Bronchial epithelial cell (primary cell): ENCODE results near the gene TAAR6.

- RRBS, 2 experiments = no CpG with 5 or more reads among the region's 5 CpGs
Measured at GRCh38 chr6:129671733-129672132, 38.2 kb downstream of the ARHGAP18 start.

- RRBS, 2 experiments = no CpG with 5 or more reads among the region's 4 CpGs
Measured at GRCh38 chr6:129748169-129748773, 38.3 kb upstream of the ARHGAP18 start.

DNA sequence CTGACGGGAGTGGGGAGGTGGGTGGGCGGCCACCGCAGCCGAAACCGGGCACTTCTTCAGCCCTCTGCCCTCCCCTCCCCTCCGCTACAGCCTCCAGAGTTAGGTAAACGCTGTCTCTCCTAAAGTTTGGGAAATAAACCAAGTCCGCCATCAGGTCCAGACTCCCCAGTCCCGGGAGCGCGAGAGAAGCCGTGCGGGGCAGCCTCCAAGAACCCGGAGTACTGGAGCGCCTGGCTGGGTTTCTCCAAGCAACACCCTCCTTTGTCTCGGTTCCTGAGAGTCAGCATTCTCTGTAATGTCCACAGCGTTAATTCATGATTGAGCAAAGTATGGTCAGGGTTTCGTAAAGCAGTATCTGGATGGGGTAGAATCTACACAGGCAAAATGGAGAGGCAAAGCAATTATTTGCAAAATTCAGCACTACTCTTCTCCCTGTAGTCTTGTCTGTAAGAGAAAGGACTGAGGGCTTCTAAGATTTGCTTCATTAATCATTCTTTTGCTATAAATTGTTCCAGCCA lies 787 bp downstream of the TMEM200A start:
- RRBS, 2 experiments = 2 to 3% methylated on average over 10 of the region's 18 CpGs

DNA sequence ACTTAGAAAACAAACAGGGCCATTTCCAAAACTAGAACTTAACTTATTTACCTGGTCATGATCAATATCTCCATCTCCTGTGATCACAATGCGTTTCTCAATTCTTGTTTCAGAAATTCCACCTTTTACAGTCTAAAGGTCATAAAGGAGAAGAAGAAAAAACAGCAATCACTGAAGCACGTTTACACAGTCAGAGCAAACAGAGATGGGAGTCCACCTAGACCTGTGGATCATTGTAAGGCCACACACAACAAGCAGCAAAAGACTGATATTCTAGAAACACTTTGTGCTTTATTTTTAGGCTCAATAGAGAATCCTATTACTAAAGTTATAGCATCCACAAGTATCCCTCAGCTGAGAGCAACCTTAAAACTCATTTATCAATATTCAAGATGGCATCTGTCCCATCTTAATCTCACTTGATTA lies 36.4 kb downstream of the SMLR1 start:
- RRBS, 2 experiments = no CpG with 5 or more reads among the region's 2 CpGs

GRCh38 chr6:130869805-130870248 lies 42.6 kb downstream of the SMLR1 start:
- RRBS, 2 experiments = no CpG with 5 or more reads among the region's 11 CpGs

DNA sequence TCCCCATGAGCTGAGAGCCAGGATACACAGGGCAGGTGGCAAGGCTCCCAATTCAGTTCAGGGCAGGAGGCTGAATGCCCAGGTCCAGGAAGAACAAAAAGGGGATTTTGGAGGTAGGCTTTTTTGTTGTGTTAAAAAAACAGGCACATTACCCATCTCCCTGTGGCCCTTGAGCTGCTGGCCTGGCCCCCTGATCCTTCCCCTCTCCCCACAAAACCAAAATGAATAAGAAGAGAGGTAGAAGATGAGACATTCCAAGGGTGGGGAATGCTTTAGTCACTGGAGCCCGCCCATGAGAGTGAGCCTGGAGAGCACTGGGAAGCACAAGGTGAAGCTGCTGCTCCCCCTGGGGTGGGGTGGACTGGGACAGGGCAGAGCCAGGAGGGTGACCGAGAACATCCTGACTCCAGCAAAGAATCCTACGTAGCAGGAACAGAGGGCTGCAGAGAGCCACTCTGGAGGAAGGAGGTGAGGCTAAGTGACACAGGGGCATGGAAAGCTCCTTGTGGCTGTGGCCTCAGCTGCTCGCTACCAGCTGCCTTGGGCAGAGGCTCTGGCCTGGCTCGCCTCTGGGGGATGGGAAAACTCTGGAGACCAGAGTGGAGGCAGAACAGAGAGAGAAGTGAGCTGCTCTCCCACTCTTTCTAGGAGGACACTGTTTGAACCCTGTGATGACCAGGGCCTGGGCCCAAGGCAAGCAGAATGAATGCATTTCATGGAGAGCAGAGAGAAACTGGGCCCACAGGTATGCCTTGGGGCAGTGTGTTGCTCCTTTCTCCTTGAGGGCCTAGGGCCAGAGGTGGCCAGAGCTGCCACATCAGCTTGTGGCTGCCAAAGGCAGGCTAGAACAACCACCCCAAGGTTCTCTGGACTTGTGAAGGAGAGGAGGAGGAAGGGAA lies 48.3 kb downstream of the AKAP7 start:
- RRBS, 2 experiments = no CpG with 5 or more reads among the region's 5 CpGs

DNA sequence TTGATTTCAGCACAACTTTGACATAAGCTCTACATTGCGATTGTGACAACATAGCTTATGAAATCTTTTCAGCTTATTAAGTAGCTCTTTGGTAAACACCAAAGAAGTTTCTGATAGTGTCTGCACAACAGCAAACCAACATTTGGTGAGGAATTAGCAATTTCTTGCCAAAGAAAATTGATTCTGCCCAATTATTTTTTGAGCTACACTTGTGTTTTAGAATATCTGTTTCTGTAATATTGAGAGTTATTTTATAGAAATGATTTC lies 147.2 kb downstream of the AKAP7 start:
- RRBS, 2 experiments = no CpG with 5 or more reads among the region's 1 CpG

- RRBS, 2 experiments = no CpG with 5 or more reads among the region's 4 CpGs
Measured at GRCh38 chr6:131551706-131552248, 21.2 kb upstream of the ARG1 start.

DNA sequence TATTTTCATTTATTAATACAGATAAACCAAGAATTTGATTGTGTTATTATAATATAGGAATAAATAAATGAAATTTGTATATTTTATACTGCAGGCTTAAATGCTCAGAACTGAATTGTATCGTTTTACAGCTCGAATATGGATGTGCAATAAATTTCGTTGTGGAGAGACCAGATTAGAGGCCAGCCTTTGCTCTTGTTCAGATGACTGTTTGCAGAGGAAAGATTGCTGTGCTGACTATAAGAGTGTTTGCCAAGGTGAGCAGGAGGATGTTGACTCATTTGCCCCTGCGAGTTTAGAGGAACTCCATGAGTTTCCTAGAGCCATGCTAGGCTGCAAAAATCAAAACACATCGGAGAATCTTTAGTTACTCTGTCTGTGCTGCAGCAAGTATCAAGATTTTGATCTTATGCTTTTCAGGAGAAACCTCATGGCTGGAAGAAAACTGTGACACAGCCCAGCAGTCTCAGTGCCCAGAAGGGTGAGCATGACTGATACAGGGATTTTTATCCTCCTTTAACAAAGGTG lies 15.4 kb downstream of the ENPP3 start:
- RRBS, 2 experiments = no CpG with 5 or more reads among the region's 5 CpGs

GRCh38 chr6:131950751-131951019 lies 487 bp downstream of the CCN2 start:
- RRBS, 2 experiments = 1% methylated on average over 3 of the region's 36 CpGs

DNA sequence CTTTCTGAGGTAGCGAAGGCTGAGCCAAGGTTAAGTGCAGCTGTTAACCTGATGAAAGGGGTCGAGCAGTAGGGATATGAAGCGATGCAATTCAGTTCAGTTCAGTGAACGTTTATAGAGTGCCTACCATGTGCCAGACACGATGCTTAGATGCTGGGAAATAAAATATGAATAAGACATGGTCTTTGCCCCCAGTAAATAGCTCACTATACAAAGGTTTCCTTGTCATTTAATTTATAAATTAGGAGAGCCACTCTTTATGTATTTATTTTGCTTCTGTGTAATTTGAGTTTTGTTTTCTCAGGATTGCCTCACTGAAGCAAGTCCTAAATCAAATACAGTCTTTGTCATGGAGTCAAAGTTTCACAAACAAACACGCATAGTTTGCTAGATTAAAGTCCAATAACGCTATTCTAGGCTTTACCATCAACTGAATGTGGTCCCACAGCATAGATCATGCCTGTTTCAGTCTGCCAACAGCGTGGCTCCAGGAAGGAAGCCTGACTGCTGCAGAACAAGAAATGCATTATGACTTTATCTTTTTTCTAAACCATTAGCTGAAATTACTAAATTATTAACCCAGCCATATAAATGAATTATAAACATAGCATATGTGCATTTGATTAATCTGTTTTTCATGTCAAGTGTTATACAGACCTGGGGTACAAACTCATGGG lies 29.7 kb upstream of the CCN2 start:
- RRBS, 2 experiments = no CpG with 5 or more reads among the region's 8 CpGs

GRCh38 chr6:132153360-132153700 lies 202.2 kb upstream of the CCN2 start:
- RRBS, 2 experiments = no CpG with 5 or more reads among the region's 4 CpGs

DNA sequence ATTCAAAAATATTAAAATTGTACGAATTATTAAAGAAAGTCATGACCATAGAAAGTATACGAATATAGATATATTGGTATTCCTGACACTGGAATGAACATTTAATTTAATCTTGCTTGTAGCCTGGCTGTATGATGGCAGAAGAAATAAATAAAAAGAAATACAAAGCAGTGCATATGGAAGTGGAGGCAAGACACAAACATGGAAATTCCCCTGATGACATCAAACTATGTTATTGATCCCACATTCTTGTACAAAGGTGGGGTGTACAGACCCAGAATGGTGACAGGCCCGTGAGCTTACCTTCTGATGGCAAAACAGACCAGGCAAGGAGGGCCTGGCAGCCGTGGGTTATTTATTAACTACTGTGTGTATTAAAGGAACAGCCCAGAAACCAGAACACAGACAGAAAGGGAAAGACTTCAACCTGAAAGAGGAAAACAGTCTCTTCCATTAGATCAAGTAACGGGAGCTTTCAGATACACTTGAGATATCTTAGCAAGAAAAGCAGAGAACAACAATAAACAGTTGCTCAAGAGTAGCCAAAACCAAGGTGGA lies 67.7 kb downstream of the MOXD1 start:
- RRBS, 2 experiments = no CpG with 5 or more reads among the region's 5 CpGs

DNA sequence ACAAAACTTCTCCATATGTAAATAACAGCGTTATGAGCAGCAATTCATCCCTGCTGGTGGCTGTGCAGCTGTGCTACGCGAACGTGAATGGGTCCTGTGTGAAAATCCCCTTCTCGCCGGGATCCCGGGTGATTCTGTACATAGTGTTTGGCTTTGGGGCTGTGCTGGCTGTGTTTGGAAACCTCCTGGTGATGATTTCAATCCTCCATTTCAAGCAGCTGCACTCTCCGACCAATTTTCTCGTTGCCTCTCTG lies at the start of gene TAAR6:
TSS of gene TAAR6 (plus strand) at position 33 of the 254 bp plus-strand sequence.
- RRBS, 2 experiments = no CpG with 5 or more reads among the region's 9 CpGs

DNA sequence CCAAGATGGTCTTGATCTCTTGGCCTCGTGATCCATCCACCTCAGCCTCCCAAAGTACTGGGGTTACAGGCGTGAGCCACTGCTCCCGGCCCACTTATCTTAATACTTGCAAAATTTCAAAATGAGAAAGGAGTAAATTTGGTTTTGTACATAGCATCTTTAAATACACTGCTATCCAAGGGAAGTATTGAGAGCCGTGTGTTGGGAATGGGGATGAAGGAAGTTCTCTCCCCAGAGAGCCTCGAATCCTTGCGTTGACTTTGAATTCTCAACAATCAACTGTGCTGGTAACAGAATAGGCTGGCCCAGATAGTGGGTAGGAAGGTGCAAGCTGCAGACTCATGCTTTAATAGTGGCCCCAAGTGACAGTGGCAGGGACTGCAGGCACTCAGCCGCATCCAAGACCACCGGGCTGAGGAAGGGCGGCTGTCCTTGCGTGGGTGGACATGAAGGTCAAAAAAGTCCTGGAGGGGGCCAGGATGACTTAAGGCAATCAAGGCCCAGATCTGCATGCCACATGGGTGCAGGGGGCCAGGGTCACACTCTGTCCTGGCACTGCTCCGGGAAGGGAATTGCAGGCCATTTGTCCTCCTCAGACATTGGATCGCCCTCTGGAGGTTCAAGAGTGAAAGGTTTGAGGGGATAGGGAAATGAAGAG lies 10.2 kb upstream of the VNN2 start:
- RRBS, 2 experiments = no CpG with 5 or more reads among the region's 12 CpGs

DNA sequence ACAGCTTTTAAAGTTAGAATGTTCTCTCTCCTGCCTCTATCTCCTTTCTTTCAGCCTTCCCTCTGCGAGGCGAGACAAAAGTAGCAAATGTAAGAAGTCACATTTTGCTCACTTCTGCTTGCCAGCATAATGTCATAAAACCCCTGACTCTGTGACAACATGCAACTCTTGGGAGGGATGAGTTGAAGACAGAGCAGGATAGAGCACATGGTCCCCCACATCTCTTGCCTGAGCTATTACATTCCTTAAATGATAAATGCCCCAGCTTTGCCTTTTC lies 5.1 kb downstream of the SLC18B1 start:
- RRBS, 2 experiments = no CpG with 5 or more reads among the region's 2 CpGs

GRCh38 chr6:132822892-132823394 lies 8.6 kb downstream of the RPS12 start:
- RRBS, 2 experiments = no CpG with 5 or more reads among the region's 2 CpGs

- RRBS, 2 experiments = under 1 to 1% methylated on average over 12 of the region's 68 CpGs
Measured at GRCh38 chr6:133951688-133952798, 981 bp upstream of the TBPL1 start.

GRCh38 chr6:134021701-134022174 lies 30.7 kb downstream of the SLC2A12 start:
- RRBS, 2 experiments = no CpG with 5 or more reads among the region's 4 CpGs